GM19240 (cell line): Measurements from ENCODE around the genes RNF7, ZIC1 and AGTR1.

DNA sequence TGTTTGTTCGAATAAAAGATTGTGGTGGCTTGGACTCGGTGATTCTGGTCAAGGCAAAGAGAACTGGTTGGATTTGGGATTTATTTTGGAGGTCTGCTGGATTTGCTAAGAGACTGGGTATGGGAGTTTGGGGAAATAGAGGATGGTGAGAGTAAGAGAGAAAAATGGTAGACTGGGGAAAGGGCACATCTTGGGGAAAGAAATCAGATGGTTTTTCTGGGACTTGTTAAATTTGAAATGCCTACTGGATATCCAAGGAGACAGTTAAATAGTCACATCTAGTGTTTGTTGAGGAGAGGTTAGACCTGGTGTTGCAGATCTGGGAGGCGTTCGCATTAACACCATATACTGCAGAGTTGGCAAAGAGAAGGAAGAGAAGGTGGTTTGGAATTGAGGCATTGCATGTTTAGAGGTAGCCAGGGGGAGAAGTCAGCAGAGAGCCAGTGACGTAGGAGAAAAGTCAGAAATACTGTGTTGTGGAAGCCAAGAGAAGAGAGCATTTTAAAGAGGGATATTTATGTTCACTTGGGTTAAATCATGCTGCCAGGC is 24.3 kb downstream of the RASA2 start:
- RRBS, result no CpG with 5 or more reads among the region's 5 CpGs

- RRBS, result no CpG with 5 or more reads among the region's 1 CpG
Observed at GRCh38 chr3:141552917-141553725, 66.3 kb downstream of the RASA2 start.

DNA sequence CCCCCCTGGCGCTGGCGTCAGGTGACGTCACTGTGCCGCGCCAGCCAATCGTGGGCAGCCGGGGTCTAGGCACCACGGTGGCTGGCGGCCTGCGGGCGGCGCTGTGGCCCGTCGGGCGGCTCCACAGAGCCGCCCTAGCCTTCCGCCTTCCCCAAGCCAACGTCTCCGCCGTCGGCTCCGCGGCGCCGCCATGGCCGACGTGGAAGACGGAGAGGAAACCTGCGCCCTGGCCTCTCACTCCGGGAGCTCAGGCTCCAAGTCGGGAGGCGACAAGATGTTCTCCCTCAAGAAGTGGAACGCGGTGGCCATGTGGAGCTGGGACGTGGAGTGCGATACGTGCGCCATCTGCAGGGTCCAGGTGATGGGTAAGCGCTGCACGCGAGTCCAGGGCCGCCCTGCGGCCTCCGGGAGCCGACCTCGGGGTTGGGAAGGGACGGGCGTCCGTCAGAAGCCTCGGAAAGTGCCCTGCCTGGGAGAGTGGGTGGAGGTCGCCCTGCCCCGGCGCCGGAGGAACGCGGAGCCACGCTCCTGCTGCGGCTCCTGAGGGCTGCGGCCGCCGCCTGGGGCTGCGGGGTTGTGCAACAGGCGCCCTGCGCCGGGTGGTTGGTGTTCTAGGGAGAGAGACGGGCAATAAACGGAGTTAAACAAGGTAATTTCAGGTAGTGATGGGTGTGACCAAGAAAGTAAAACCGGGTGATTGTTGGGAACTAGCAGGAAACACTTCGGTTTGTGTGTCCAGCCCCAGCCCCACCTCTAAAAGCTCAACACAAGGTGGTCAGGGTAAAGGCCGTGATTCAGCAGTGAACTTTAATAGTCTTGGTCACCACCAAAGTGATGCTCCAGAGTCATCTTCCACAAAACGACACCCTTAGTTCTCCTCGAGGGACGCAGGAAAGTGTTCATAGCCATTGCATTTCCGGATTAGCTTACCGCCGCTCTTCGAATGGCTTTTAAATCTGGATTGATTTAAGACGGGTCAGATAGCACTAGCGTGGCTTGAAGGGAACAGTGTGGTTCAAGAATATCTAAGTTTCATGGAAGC is at the start of gene RNF7:
RNF7 (plus strand) TSS at position 147 of the 1,042 bp plus-strand sequence.
- RRBS, result 1% methylated on average over 18 of the region's 79 CpGs

- RRBS, result no CpG with 5 or more reads among the region's 6 CpGs
Observed at GRCh38 chr3:141914092-141915196, 38.0 kb downstream of the ATP1B3 start.

GRCh38 chr3:141920602-141921024 is 44.2 kb downstream of the ATP1B3 start:
- RRBS, result no CpG with 5 or more reads among the region's 5 CpGs

DNA sequence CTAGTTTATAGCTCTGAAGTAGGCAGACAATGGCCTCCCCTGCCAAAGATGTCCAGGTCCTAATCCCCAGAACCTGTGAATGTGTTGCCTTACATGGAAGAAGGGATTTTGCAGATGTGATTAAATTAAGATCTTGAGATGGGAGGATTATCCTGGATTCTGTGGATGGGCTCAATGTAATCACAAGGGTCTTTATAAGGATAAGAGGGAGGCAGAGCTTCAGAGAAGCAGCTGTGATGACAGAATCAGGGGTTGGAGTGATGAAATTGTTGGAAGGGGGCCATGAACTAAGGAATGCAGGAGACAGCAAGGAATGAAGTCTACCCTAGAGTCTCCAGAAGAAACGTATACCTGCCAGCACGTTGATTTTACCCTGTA is 14.0 kb upstream of the GK5 start:
- RRBS, result no CpG with 5 or more reads among the region's 2 CpGs

DNA sequence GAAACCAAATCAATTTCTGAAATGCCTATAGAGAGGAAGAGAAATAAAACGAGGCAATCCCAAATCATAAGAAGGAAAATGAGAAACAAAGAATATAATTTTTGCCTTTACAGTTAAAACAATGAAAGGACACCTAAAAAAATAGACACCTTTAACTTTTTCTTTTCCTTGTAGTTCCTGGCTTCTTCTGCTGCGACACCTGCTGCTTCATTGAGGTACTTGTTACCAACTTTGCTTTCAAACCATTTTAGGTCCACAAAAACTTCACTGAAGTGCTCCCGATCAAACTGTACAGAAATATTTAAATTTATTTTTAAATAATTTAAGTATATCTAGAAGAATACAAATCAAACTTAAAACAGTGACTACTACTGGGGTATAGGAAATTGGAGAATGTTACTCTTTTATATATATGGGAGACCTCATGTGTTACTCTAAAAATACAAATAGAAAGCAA is 26.9 kb downstream of the XRN1 start:
- RRBS, result no CpG with 5 or more reads among the region's 3 CpGs

DNA sequence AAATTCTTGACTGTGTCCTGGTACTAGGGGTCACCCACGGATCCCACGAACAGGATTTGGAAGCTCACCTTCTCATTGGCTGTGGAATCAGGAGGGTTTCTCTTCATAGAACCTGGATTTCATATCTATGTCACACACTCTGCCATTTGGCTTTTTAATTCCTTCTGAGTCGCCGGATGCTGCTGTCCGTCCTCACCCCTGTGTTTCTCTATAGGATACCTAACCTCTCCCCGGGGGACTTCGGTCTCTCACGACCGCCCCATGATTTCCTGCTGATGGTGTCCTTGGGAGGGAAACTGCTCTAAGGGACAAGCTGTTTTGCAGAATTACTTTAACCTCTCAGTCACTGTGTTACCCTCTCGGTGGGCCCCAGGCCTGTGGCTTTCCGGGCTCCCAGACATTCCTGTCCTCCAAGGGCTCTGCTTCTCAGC is 40.7 kb downstream of the CHST2 start:
- RRBS, result 100% methylated on average over 1 of the region's 11 CpGs

DNA sequence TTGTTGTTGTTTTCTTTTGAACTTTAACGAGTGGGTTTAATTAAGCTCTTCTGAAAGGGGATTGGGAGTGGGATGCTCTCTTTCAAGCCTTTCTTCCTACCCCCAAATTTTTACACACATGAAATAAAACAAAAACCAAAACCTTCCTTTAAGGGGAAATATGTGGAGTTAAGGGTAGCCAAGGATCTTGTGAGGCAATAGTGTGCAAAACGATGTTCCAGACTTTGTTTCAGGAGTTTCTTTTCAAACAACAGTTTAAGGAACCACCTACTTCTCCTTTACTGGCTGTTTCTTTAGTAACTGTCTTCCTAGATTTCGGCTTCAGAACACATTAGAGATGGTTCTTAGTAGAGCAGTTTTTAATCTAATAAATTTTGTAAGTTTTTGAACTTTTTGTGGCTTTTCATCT is 5.7 kb downstream of the DIPK2A start:
- RRBS, result no CpG with 5 or more reads among the region's 3 CpGs

DNA sequence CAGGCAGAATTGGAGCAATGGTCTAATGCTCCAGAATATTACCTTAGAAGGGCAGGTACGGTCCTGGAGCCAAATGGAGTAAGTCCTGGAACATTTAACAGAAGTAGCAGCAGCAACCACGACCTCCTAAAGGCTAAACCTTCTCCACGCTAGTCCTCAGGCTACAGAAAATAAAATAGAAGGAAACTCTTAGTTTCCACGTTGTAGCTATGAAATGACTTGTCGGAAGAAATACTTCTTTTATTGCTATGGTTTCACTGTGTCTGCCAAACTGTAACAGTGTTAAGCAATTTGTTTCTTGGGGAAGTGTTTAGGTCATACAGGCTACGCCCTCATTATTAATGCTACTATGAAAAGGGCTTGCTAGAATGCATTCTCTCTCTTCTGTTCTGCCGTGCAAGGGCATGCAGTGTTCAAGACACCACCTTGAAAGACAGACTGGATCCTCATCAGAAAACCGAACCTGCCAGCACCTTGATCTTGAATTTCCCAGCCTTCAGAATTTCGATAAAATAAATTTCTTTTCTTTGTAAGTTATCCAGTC is 462.8 kb downstream of the PLOD2 start:
- RRBS, result no CpG with 5 or more reads among the region's 9 CpGs

DNA sequence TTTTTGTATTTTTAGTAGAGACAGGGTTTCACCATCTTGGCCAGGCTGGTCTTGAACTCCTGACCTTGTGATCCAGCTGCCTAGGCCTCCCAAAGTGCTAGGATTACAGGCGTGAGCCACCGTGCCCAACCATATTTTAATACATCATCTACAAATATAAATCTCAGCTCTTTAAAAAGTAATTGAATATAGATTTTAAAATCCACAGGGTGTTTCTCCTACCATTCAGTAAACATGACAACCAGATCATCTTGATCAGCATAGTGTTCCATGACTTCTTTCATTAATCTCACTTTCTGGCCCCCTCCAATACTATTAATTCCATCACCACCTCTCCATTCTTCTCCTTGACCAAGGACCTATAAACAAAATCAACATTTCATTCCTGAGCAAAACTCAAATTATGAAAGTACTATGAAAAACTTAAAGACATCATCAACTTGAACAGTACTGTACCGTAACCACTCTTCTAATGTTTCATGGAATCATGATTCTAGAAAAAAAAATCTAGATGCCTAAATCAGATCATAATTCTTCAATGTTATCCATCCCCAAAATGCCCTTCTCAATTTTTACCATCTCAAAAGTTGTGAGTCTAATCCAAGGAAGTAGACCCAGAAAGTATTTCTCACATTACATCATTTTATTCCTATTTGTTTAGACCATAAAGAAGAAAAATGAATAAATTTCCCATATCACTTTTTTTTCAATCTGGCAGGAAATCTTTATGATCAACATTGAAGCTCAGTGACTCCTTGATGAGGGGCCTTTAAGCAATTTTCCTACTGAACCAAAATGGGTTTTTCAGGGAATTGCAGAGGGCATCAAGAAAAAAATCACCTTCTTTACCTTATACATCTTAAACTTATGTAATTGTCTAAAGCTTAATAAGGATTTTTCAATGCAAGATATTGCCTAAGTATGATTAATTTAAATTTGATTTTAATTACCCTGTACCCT is 39.8 kb downstream of the PLOD2 start:
- RRBS, result no CpG with 5 or more reads among the region's 3 CpGs

DNA sequence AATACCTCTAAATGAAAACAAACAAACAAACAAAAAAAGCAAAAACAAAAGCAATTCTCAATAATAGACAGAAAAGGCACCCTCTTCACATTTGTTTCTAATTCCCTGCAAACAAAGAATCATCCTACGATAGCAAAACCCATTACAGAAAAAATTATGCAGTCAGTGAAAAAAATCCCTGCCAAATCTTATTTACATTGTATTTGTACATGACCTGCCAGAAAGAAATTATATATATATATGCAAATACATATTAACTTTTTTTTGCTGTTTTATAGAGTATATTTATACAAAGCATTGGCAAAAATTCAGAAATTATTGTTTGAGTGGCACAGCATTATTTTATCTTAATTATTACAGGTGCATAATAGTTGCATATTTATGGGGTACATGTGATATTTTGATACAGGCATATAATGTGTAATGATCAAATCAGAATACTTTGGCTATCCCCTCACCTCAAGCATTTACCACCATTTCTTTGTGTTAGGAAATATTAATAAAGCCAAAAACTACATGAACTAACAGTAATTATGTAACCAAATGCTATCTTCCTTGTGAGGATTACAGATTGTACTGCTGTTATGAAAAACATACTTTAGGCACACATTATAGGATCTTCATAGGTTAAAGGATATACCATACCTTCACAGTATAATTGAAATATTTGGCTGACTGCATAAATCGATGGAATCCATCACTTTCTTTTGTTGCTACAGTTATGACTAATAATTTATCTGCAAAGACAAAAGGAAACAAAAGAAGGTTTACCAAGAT is 37.3 kb downstream of the PLOD2 start:
- RRBS, result no CpG with 5 or more reads among the region's 2 CpGs

DNA sequence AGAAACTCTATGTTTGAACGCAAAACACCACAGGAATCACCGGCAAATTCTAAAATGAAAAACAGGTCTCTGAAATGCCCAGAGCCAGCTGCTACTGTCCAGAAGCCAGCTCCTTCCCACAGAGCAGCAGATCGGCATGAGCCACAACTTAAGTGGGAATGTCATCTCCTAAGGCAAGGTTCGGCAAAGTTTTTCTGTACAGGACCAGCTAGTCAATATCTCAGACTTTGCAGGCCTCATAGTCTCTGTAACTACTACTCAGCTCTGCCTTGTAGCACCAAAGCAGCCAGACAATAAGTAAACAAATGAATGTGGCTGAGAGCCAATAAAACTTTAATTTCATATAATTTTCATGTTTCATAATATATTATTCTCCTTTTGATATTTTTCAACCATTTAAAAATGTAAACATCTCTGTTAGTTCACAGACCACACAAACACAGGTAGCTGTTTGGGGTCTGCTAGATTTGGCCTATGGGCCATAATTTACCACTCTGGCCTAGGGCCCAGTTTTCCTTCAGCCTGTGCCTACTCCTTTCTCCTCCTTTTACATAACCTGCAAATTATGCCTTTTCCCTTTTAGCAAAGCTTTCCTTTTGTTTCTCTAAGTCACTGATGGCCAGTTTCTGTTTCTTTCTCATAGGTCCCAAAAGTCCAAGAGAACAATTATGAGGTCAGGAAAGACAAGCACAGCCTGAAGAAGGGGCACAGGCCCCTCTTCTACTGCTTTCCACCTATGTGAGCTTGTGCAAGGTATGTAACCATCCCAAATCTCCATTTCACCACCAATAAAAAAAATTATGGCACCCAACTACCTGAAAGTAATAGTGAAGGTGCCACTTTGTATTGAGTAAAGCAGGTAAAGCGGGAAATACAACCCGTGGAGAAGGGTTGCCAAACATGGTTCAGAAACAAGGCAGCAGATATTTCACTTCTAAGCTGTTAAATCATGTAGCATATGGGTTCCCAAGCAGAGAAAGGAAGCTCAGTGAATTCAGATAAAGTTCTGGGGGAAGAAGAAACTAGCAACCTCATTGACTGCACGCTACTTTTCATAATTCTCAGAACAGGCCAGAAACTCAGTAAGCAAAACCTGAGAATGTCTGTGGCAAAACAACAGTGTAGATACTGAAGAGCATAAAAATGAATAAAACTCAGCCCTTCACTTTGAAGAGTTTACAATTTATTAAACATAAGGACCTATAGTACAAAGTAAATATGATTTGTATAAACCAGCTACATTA is 4.4 kb downstream of the PLOD2 start:
- RRBS, result no CpG with 5 or more reads among the region's 7 CpGs

GRCh38 chr3:146158950-146159606 is 1.9 kb downstream of the PLOD2 start:
- RRBS, result no CpG with 5 or more reads among the region's 5 CpGs

DNA sequence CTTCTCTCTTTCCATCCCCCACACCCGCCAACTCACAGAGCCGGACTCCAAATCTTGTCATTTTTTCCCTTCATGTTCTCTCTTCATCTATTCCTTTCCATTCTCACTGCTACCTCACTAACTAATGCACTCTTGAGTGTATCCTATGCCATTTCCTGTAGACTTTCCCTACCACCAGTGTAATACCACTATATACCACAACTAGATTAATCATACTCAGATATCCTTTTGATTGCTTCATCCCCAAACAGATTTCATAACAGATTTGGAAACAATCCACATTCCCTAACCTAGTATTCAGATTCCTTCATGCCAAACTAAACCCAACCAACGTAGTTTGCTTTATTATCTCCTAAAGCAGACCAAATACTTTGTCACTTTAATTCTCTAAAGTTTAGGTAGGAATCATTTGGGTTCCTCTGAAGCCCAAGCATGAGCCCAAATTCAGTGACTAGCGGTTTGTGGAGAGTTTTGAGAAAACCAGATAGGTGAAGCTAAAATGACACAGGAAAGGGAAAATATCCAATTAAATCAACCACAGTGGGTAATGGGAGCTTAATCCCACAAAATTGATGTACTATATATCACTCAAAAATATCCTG is 2.7 kb upstream of the PLOD2 start:
- RRBS, result no CpG with 5 or more reads among the region's 4 CpGs

- RRBS, result no CpG with 5 or more reads among the region's 5 CpGs
Observed at GRCh38 chr3:146165522-146166020, 4.6 kb upstream of the PLOD2 start.

- RRBS, result 10% methylated on average over 3 of the region's 19 CpGs
Observed at GRCh38 chr3:147389389-147390336, 16.7 kb downstream of the ZIC4 start.

- RRBS, result no CpG with 5 or more reads among the region's 14 CpGs
Observed at GRCh38 chr3:147409260-147409479, at the start of gene ZIC1. Gene ZIC1 (plus strand): TSS chr3:147409365.

- RRBS, result 6% methylated on average over 23 of the region's 66 CpGs
Observed at GRCh38 chr3:148697329-148698334, at the start of gene AGTR1. Gene AGTR1 (plus strand): TSS chr3:148697903.